ENCODE data around the gene CIT.

GRCh38 chr12:119180370-119181560 is 2.0 kb downstream of the HSPB8 start:
- PRO-cap, result unidirectional peak, plus-strand start at chr12:119180560; bidirectional peak, plus-strand start at chr12:119180950, minus-strand start at chr12:119180875
- RAMPAGE, long total RNA, 2 experiments, result no peak in any of the 2 experiments

GRCh38 chr12:119660047-119660473 is 7.9 kb upstream of the PRKAB1 start:
- PRO-cap, result no peak
- RAMPAGE, long total RNA, 2 experiments, result no peak in any of the 2 experiments

GRCh38 chr12:119673260-119674305 is 5.7 kb downstream of the PRKAB1 start:
- PRO-cap, result unidirectional peak, minus-strand start at chr12:119673709
- RAMPAGE, long total RNA, 2 experiments, result no peak in any of the 2 experiments

- PRO-cap, result no peak
- RAMPAGE, long total RNA, 2 experiments, result no peak in any of the 2 experiments
Observed at GRCh38 chr12:119725501-119725940, 57.6 kb downstream of the PRKAB1 start.

- PRO-cap, result bidirectional peak, plus-strand start at chr12:119877520, minus-strand start at chr12:119877307
- RAMPAGE, long total RNA, 2 experiments, result start-site peak on the minus strand in 2 of 2 experiments, at chr12:119877263-119877336 at its widest, 17 to 29 reads per replicate
Observed at GRCh38 chr12:119877175-119878004, at the start of gene CIT. TSS of gene CIT (minus strand) at chr12:119877320.

- PRO-cap, result no peak
- RAMPAGE, long total RNA, 2 experiments, result no peak in any of the 2 experiments
Observed at GRCh38 chr12:120007261-120007797, 18.3 kb downstream of the BICDL1 start.

- PRO-cap, result no peak
- RAMPAGE, long total RNA, 2 experiments, result no peak in any of the 2 experiments
Observed at GRCh38 chr12:120093721-120094439, 22.7 kb downstream of the RAB35 start.

- PRO-cap, result no peak
- RAMPAGE, long total RNA, 2 experiments, result no peak in any of the 2 experiments
Observed at GRCh38 chr12:120114945-120115943, 1.3 kb downstream of the RAB35 start.

DNA sequence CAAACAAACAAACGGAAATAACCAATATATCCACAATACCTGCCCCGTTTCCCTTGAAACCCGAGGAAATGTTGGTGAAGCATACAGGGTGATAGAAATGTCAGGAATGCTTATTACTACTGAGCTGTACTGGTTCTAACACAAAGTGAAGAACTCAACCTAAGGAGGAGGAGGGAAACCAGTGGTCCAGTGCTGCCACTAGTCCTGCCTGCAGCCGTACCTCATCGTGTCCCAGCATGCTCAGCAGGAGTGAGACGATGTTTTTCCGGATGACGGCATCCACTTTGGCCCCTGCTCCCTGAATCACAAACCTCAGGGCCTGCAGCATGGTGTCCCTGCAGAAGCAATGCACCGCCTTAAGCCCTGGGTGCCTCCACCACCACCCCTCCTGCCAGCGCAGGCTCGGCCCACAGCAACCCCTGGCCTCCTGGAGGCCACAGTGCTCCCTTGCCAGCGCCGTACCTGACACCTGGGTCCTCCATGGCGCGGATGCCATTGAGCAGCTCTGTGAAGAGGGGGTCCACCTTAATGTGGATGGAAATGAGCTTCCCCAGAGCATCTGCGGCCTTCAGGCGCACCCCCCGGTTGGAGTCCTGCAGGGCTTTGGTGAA is 17.6 kb upstream of the RAB35 start:
- PRO-cap, result no peak
- RAMPAGE, long total RNA, 2 experiments, result no peak in any of the 2 experiments

- PRO-cap, result no peak
- RAMPAGE, long total RNA, 2 experiments, result no peak in any of the 2 experiments
Observed at GRCh38 chr12:120195930-120196786, 1.6 kb upstream of the GCN1 start.

- PRO-cap, result no peak
- RAMPAGE, long total RNA, 2 experiments, result no peak in any of the 2 experiments
Observed at GRCh38 chr12:120228705-120229139, 27.8 kb upstream of the RPLP0 start.

- PRO-cap, result unidirectional peak, plus-strand start at chr12:120262874
- RAMPAGE, long total RNA, 2 experiments, result no peak in any of the 2 experiments
Observed at GRCh38 chr12:120261961-120263020, 3.2 kb downstream of the PXN start.

DNA sequence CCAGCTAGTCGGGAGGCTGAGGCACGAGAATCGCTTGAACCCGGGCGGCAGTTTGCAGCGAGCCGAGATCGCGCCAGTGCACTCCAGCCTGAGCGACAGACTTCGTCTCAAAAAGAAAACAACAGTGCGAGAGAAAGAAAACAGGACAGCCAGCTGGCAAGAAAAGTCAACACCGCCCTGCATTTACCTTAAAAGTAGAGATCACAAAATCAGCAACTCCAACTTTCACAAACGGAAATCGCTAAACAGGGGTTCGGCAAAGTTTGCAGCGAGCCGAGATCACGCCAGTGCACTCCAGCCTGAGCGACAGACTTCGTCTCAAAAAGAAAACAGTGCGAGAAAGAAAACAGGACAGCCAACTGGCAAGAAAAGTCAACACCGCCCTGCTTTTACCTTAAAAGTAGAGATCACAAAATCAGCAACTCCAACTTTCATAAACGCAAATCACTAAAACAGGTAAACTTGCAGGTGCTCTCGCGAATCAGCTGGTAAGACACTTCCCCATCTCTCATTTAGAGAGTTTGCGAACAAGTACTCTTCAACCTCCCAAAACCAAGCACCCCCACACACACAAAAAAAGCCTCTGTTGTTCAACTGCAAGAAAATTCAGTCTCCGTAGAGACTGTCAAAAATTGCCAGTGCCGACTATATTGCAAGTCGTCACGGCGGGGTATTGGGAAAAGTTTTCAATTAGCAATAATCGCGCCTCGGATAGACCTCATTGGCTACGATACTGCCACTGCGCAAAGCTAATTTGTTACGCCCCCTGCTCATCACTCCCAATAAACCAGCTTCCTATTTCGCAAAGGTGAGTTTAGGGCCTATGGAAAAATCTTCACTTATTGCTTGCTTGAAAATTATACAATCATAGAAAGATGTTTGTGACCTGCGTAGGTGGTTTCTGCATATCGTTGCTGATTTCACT is 9.4 kb upstream of the SIRT4 start:
- PRO-cap, result unidirectional peak, minus-strand start at position 514 of the sequence; unidirectional peak, minus-strand start at position 672 of the sequence; unidirectional peak, minus-strand start at position 751 of the sequence
- RAMPAGE, long total RNA, 2 experiments, result no peak in any of the 2 experiments

DNA sequence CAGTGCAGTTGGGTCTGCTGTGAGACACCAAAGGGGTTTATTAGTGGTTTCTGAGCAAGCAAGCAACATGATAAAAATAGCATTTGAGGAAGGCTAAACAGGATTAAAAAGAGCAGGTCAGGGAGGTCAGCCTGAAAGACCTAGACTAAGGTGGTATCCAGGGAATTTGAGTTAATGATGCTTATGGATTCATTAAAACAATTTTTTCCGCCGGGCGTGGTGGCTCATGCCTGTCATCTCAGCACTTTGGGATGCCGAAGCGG is 6.5 kb downstream of the SIRT4 start:
- PRO-cap, result no peak
- RAMPAGE, long total RNA, 2 experiments, result no peak in any of the 2 experiments

GRCh38 chr12:120365720-120366522 is 3.0 kb downstream of the MSI1 start:
- PRO-cap, result no peak
- RAMPAGE, long total RNA, 2 experiments, result no peak in any of the 2 experiments

DNA sequence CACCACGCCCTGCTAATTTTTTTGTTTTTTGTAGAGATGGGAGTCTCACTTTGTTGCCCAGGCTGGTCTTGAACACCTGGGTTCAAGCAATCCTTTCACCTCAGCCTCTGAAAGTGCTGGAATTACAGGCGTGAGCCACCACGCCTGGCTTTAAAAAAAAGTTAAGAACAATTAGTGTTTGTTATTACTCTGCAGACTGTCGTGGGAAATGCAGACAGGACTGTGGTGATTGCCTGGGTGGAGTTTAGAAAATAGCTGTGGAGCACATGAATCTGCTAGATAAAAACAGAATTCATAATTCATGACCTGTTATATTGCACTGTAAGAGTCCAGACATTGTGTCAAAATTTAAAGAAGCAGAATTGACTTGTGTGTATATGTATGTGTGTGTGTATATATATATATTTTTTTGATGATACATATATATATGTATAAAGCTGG is 9.1 kb upstream of the COX6A1 start:
- PRO-cap, result no peak
- RAMPAGE, long total RNA, 2 experiments, result no peak in any of the 2 experiments

- PRO-cap, result no peak
- RAMPAGE, long total RNA, 2 experiments, result no peak in any of the 2 experiments
Observed at GRCh38 chr12:120449225-120449468, 2.9 kb downstream of the GATC start.

- PRO-cap, result no peak
- RAMPAGE, long total RNA, 2 experiments, result no peak in any of the 2 experiments
Observed at GRCh38 chr12:120546295-120546838, 12.2 kb downstream of the RNF10 start.

- PRO-cap, result no peak
- RAMPAGE, long total RNA, 2 experiments, result no peak in any of the 2 experiments
Observed at GRCh38 chr12:120556654-120557671, 22.8 kb downstream of the RNF10 start.

DNA sequence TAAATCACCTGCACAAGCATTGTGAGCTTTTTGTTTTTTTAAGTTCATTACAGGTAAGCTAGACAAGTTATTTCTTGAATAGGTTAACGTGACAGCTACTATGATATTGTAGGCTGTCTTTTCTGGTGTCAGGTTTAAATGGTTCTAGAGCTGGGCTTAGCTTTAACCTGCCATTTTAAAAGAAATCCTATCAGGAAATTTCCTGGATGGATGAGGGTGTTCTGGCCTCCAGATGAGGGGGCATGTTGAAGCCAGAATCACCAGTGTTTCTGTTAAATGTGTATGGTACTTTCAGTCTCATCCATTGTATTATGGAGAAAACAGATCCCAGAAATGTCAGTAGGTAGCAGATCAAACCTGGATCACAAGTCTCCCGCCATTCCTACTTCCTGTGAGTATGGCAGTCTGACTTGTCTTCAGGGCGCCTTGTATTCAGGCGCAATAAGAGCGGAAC is 3.6 kb downstream of the POP5 start:
- PRO-cap, result no peak
- RAMPAGE, long total RNA, 2 experiments, result no peak in any of the 2 experiments